ENCODE results near the genes CRTC1 and HAPLN4.

DNA sequence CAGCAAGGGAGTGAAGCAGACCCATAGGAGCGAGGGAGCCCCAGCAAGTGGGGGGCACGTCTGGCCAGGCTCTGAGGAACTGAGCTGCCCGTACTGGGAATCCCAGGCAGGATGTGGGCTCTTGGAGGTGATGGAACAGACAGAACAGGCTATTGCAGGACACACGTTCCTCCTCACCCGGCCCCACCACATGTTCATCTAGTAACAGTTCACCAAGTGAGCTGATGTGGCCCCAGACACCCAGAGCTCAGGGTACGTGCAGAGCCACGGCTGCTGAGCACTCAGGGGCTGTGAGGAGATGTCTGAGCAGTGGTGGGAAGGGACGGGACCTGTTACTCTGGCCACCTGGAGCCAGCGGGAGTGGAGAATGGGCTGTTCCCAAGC lies 18.5 kb downstream of the ELL start:
- PRO-cap, 3 experiments, result peak in 1 of 3 experiments; most common plus-strand start position 235 of the sequence (in 1); most common minus-strand start position 81 of the sequence (in 1)

GRCh38 chr19:18507576-18508433 lies 14.1 kb downstream of the ELL start:
- PRO-cap, 3 experiments, result no peak in any of the 3 experiments

DNA sequence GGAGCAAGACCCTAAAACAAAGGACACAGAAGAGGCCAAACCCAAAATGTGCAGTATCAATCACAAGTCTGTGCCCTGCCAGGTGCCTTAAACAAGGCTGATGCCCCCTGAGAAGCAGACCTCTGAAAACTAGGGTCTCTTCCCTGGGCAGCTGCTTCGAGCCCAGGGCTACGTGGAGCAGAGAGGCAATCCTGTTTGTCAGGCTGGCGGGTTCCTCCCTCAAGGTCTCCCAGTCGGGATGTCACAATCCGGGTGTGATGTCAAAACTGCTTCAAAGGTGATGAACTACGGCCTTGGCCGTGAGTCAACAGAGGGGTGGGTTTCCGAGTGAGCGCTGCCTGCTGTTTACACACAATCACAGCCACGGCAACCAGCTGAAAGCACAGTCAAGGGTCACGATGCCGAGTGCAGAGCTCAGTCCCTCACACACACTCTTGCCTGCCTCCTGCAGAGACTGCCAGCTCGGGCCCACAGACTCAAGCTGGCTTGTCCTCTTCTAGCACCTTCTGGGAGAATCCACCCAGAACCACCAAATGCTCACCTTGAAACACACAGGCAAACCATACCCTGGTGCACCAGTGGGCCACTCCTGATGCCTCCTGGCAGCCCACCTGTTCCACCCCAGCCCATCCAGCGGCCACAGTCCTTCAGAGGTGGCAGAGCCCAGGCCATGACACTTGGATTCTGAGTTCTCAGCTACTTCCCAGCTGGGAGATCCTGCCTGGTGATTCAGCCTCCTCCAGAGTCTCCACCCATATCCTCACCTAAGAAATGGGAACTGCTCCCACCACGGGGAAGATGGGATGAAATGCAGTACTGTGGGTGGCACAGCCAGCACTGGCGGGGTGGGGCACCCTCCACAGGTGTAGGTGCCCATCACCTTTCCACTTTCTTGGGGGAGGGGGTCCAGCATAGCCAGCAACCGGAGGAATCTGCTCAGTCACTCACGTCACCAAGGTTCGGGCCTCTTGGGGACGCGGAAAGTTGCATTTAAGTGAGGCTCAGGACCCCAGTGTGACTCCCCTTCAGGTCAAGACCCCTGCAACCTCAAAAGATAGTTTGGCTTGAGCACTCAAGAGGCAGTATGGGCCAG lies 6.8 kb downstream of the ELL start:
- PRO-cap, 3 experiments, result no peak in any of the 3 experiments

DNA sequence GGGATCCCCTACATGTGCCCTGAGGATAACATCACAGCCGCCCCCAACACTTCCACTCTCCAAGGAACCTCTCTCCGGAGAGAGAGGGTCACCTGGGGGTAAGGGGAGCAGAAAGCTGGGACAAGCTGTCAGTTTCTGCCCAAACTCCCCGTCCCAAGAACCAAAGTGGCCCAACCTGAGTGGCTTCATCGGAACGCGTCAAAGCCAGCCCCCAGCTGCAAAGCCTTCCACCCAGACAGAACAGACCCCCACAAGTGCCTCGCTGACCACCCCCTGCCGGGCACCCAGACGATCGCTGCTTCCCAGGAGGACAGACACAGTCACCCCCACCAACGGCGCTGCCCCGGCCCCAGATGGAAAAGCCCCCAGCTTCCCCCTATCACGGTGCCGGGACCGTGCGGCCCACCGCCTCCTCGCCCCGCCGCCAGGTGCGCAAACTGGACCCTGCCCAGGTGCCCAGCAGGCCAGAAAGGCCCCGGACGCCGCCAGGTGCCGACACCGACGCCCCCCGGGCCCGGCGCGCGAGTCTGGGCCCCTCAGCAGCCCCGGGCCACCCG lies 636 bp downstream of the ELL start:
- PRO-cap, 3 experiments, result peak in 1 of 3 experiments; most common plus-strand start position 287 of the sequence (in 1); most common minus-strand start position 167 of the sequence (in 1)

GRCh38 chr19:18531619-18532443 lies 10.0 kb upstream of the ELL start:
- PRO-cap, 3 experiments, result no peak in any of the 3 experiments

- PRO-cap, 3 experiments, result no peak in any of the 3 experiments
Observed at GRCh38 chr19:18537480-18537955, 5.9 kb downstream of the FKBP8 start.

GRCh38 chr19:18542663-18543349 lies 567 bp downstream of the FKBP8 start:
- PRO-cap, 3 experiments, result peak in 3 of 3 experiments; most common plus-strand start chr19:18543099 (in 1); most common minus-strand start chr19:18543066 (in 3)

DNA sequence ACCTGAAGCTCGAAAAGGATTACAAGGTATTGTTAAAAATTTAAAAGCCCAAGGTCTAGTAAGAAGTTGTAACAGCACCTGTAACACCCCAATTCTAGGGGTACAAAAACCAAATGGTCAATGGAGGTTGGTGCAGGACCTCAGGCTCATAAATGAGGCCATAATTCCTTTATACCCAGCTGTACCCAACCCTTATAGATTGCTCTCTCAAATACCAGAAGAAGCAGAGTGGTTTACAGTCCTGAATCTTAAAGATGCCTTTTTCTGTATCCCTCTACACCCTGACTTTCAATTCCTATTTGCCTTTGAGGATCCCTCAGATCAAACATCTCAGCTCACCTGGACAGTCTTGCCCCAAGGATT lies 7.5 kb upstream of the REX1BD start:
- PRO-cap, 3 experiments, result no peak in any of the 3 experiments

GRCh38 chr19:18683158-18684196 lies at the start of gene CRTC1:
TSS of gene CRTC1 (plus strand) at chr19:18683680.
- PRO-cap, 3 experiments, result peak in 3 of 3 experiments; most common plus-strand start chr19:18683665 (in 2); most common minus-strand start chr19:18683529 (in 2)

GRCh38 chr19:18743213-18743612 lies 47.9 kb downstream of the COMP start:
- PRO-cap, 3 experiments, result no peak in any of the 3 experiments

GRCh38 chr19:18850396-18850986 lies 18.7 kb downstream of the UPF1 start:
- PRO-cap, 3 experiments, result no peak in any of the 3 experiments

GRCh38 chr19:18869990-18870691 lies 25.8 kb downstream of the CERS1 start:
- PRO-cap, 3 experiments, result no peak in any of the 3 experiments

DNA sequence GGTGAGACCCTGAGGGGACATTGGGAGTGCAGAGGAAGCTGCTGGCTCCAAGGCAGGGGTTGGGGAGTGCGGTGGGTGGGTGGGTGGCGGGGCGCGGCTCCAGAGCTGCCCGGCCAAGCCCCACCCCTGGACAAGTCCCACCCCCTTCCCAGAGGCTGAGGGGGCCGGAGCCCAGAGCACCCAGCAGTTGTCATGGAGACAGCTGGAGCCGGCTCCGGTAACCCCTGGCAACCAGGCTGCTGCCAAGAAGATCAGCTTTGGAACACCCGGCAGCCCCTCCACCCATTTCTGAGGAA lies 1.8 kb downstream of the CERS1 start:
- PRO-cap, 3 experiments, result no peak in any of the 3 experiments

DNA sequence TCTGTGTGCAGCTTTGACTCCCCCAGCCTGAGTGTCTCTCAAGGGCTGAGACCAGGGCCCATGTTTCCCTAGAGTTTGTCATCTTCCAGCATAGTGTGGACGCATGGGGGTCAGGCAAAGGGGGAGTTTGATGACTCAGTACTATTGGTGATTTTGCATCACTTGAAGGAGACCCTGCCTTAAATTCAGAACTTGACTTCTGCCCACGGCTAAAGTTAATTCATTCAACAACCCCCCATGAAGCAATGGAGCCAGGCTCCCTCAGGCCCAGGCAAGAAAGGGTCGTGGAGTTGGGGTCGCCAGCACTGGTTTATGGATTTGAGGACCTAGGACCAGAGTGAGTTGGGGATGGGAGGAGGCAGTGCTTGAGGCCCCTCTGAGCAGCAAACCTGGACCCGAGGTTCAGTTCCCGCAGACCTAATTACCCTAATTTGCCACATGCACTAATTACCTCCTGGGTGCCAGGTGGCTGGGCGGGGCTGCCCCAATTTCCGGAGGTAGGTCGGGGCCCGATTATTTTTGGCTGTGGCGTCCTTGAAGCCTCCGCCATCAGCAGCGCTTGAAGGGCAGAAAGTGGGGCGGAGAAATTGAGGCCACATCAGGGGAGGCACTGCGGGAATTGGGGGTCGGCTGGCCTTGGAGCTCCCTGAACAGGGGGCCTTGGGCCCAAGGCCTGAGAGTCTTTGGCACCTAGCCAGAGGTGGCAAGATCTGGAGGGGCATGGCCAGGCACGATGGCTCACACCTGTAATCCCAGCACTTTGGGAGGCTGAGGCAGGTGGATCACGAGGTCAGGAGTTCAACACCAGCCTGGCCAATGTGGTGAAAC lies 5.8 kb upstream of the HOMER3 start:
- PRO-cap, 3 experiments, result no peak in any of the 3 experiments

DNA sequence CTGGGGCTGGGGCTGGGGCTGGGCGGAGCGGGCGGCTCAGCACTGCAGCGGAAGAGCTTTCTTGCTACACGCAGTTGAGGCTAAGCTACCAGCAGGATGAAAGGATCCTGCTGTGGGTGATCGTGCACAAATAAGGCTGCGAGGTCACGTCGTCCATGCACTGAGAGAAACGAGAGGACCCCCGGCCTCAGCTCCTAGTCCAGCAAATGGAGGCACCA lies 20.8 kb upstream of the HOMER3 start:
- PRO-cap, 3 experiments, result no peak in any of the 3 experiments

DNA sequence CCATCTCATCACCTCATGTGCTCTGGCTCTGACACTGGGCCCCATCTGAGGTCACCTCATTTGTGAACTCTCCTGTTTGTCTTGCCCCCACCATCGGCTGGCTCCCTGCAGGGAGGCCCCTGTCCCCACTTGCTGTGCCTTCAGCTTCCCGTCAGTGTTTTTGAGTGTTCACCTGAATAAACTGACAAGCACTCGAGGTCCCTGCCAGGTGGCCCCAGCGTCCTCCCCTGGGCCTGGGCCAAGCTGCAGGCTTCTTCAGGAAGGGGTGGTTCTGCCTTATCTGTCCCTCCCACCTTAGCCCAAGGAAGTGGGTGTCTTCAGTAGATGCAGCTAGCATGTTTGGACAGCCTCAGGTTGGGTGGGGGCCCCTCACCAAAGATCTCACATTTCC lies 3.8 kb upstream of the SLC25A42 start:
- PRO-cap, 3 experiments, result no peak in any of the 3 experiments

GRCh38 chr19:19065409-19065827 lies 1.6 kb downstream of the SLC25A42 start:
- PRO-cap, 3 experiments, result no peak in any of the 3 experiments

GRCh38 chr19:19259583-19260155 lies 2.9 kb downstream of the HAPLN4 start:
- PRO-cap, 3 experiments, result no peak in any of the 3 experiments

GRCh38 chr19:19261222-19262279 lies 1.1 kb downstream of the HAPLN4 start:
- PRO-cap, 3 experiments, result peak in 1 of 3 experiments; most common plus-strand start chr19:19261527 (in 1)

- PRO-cap, 3 experiments, result no peak in any of the 3 experiments
Observed at GRCh38 chr19:19262652-19263198, at the start of gene HAPLN4. TSS of gene HAPLN4 (minus strand) at chr19:19262804.